Gastrocnemius medialis (tissue), 3 donors: ENCODE measurements around a stretch of chr16.

DNA sequence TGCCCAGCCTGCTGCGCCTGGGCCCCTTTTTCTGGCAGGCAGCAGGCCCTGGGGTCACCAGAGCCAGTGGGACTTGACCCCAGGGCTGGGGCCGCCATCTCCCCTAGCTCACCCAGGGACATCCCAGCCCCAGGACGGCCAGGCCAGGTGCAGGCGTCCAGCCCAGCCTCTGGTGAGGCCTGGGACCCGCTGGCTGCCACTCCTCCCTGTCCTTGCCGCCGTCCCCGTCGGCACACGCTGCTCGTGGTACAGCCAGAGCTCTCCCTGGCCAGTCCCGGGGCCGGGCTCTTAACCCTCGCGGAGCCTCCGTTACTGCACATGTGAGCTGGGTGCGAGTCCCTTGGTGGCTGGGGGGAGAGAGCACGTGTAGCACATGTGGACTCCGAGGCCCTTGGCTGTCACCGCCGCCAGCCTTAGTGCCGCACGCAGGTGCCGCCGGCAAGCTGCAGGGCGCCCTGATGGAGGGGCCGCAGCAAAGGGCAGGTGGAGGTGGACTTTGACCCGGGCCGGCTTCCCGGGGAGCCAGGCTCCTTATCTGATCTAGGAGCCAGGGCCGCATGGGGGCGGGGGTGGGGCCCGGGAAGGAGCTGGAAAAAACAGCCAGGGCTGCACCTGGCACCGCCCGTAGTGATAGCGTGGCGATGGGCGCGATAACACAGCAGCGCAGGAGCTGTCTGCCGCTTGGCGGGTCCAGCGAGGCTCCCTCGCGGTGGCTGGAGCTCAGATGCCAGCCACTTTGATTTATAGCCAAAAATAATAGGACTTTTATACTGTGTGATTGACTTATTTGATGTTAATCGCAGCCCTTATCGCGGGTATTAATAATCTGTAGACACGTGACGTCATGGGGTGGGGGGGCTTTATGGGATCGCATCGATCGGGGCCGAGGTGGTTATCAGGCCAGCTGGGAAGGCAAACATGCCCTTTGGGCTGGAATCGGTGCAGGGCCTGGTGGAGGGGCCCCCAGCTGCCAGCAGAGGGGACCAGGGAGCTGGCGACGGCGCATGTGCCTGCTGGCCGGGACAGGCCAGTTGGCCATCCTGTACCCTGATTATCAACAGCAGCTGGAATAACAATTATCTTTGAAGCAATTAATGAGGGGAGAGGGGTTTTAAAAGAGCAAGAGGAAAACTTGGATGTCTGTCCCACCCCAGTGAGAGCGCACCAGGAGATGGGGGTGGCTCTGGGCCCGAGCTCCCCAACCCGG is 35.1 kb downstream of the ZFPM1 start:
- PRO-cap, result no peak
- RAMPAGE, long total RNA, 3 experiments, result no peak in any of the 3 experiments

GRCh38 chr16:88617188-88617794 is 21.1 kb upstream of the IL17C start:
- PRO-cap, result no peak
- RAMPAGE, long total RNA, 3 experiments, result no peak in any of the 3 experiments

DNA sequence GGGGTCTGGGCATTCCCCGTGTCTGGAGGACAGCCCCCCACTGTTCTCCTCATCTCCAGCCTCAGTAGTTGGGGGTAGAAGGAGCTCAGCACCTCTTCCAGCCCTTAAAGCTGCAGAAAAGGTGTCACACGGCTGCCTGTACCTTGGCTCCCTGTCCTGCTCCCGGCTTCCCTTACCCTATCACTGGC is 1.7 kb downstream of the IL17C start:
- PRO-cap, result no peak
- RAMPAGE, long total RNA, 3 experiments, result no peak in any of the 3 experiments

DNA sequence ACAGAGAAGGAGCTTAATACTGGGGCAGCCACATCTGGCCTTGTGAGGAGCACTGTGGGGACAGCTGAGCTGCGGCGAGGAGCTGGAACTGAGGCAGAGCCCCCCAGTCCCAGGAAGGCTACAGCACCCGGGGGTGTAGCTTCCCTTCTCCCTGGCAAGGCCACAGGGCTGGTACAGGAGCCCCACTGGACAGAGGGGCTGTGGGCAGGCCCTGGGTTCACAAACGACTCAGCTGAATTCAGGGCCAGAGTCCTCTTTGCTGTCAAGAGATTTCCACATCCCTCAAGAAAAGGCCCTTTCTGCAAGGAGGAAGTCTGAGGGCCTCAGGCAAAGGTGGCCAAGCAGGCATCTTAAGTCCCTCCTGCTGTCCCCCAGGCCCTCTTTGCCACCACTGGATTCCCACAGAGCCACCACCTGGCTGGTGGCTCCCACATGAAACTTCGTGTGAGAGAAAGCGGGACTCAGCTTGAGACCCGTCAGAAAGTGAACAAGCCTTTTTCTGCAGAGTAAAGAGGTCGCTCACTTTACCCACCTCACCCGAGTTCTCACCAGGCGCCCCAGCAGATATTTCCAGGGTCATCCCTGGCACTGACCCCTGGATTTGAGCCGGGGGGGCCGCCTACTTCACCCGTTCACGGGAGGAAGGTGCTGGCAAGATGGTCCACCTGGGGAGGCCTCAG is 3.8 kb downstream of the RNF166 start:
- PRO-cap, result no peak
- RAMPAGE, long total RNA, 3 experiments, result no peak in any of the 3 experiments

DNA sequence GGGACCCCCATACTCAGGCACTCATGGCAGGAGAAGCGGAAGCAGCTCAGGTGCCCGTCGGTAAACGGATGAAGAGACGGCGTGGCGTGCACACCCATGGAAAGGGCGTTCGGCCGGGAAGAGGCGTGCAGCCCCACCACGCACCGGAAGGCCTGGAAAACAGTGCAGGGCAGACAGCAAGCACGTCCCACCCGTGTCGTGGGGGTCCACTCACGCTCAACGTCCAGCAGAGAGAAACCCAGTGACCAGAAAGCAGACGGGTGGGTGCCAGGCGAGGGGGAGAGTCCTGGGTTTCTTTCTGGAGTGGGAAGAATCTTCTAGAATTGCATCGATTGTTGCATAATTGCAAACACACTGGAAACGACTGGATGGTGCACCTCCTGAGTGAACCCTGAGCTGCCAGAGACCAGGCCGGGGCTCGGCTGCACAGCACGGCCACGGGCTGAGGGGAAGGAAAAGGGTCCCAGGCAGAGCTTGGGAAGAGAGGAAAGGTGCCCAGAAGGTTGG is 3.2 kb downstream of the RNF166 start:
- PRO-cap, result no peak
- RAMPAGE, long total RNA, 3 experiments, result no peak in any of the 3 experiments

- PRO-cap, result no peak
- RAMPAGE, long total RNA, 3 experiments, result no peak in any of the 3 experiments
Measured at GRCh38 chr16:88718816-88719459, 12.6 kb downstream of the CTU2 start.

DNA sequence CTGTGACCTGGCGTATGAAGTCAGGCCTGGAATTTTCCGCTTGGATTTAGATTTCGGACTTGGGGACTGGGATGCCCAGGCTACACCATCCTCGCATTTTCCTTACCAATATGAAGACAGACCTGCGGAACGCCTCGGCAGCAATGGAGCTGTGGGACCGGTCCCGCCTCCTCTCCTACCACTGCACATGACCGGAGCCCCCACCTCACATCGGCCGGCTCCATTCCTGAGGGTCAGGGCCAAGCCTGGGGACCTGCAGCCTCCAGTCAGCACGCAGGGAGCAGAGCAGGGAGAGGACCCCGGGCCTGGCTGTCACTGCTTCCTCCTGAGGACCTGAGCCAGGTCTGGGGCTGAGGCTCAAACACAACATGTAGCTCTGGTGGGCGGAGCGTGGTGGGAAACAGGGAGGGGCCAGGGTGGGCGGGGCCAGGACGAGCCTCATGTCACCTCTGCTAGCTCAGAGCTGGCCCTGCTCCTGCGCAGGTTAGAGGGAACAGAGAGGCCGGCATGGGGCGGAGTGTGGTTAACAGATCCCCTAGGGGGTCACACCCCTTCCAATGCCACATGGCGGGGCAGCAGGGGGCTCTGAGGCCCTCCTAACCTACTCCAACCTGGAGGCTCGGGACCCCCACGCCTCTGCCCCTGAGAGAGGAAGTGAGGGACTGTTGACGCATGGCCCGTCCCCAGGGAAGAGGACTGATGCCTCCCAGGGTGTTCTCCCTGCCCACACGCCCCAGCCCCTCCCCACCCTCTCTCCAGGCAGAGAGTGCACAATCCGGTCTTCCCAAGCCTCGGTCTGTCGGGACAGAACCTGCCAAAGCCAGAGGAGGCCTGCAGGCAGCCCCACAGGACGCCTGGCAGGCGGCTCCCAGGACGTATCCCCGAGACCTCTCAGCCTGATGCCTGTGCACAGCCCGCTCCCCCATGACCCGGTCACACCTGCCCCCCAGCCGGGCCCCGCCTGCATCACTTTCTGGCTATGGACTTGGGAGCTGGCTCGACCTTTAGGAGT is 15.3 kb downstream of the PIEZO1 start:
- PRO-cap, result unidirectional peak, minus-strand start at position 346 of the sequence
- RAMPAGE, long total RNA, 3 experiments, result no peak in any of the 3 experiments

- PRO-cap, result no peak
- RAMPAGE, long total RNA, 3 experiments, result no peak in any of the 3 experiments
Measured at GRCh38 chr16:88780959-88781624, 3.9 kb downstream of the PIEZO1 start.

DNA sequence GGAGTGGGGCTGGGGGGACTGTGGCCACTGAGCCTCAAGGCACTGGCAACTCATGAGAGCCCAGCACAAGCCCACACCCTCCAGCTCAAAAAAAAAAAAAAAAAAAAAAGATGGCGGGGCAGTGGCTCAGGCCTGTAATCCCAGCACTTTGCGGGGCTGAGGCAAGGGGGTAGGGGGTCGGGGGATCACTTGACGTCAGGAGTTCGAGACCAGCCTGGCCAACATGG is 920 bp upstream of the PIEZO1 start:
- PRO-cap, result no peak
- RAMPAGE, long total RNA, 3 experiments, result no peak in any of the 3 experiments

DNA sequence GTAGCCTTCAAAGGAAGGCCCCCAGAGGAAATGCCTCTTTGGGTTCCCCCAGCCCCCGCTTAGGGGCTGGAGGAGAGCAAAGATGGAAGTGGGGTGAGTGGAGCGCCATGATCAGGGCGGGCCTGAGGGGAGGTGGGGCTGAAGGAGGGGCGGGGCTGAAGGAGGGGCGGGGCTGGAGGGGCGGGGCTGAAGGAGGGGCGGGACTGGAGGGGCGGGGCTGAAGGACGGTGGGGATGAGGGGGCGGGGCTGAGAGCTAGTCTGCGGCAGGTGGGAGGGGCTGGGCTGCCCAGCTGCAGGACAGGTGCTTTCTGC is 39.0 kb upstream of the PABPN1L start:
- PRO-cap, result no peak
- RAMPAGE, long total RNA, 3 experiments, result no peak in any of the 3 experiments

DNA sequence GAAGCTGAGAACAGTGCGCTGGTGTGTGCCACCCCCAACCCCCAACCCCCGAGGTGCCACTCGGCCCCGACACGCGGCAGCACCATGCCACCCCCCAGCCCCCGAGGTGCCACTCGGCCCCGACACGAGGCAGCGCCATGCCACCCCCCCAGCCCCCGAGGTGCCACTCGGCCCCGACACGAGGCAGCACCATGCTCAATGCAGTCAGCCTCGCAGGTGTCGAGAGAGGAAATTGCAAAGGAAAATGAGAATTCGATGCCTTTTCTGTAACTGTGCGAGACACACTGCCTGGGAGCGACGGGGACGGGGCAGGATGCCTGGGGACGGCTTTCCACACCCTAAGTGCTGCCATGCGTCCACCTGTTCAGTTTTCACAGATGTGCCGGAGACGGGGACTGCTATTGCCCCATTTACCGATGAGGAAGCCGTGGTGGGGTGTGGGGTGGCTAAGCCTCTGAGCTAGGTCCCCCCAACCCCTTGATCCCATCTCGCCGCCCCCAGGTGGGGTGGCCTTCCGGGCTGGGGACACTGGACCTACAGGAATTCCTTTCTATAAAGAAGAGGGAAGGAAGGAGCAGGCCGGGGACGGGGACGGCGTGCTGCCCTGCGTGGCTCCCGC is 9.8 kb downstream of the CBFA2T3 start:
- PRO-cap, result no peak
- RAMPAGE, long total RNA, 3 experiments, result no peak in any of the 3 experiments

GRCh38 chr16:88976108-88976806 is 750 bp downstream of the CBFA2T3 start:
- PRO-cap, result no peak
- RAMPAGE, long total RNA, 3 experiments, result no peak in any of the 3 experiments

GRCh38 chr16:89102040-89102879 is 8.6 kb downstream of the ACSF3 start:
- PRO-cap, result no peak
- RAMPAGE, long total RNA, 3 experiments, result no peak in any of the 3 experiments

- PRO-cap, result no peak
- RAMPAGE, long total RNA, 3 experiments, result no peak in any of the 3 experiments
Measured at GRCh38 chr16:89113596-89114312, 20.1 kb downstream of the ACSF3 start.

GRCh38 chr16:89292197-89293075 is 74.9 kb downstream of the ZNF778 start:
- PRO-cap, result no peak
- RAMPAGE, long total RNA, 3 experiments, result no peak in any of the 3 experiments

GRCh38 chr16:89296957-89297524 is 79.5 kb downstream of the ZNF778 start:
- PRO-cap, result no peak
- RAMPAGE, long total RNA, 3 experiments, result no peak in any of the 3 experiments

- PRO-cap, result no peak
- RAMPAGE, long total RNA, 3 experiments, result no peak in any of the 3 experiments
Measured at GRCh38 chr16:89316792-89317447, 99.4 kb downstream of the ZNF778 start.

DNA sequence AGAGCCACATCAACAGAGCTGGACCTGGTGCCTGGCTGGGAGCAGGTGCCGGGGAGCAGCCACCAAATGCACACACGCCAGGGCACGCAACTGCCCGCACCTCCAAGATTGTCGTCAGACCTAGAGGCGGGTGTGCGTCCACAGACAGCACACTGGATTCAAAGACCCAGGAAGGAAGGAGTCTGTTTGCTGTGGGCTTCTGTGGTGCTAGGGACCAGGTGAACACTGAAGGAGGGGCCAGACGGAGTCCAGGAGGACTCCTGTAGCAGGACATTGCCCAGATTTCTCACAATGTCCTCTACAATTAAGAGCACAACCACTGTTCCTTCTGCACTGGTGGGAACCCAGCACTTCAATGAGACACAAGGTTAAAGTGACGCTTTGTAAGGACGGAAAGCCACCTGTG is 118.7 kb downstream of the ZNF778 start:
- PRO-cap, result no peak
- RAMPAGE, long total RNA, 3 experiments, result no peak in any of the 3 experiments

DNA sequence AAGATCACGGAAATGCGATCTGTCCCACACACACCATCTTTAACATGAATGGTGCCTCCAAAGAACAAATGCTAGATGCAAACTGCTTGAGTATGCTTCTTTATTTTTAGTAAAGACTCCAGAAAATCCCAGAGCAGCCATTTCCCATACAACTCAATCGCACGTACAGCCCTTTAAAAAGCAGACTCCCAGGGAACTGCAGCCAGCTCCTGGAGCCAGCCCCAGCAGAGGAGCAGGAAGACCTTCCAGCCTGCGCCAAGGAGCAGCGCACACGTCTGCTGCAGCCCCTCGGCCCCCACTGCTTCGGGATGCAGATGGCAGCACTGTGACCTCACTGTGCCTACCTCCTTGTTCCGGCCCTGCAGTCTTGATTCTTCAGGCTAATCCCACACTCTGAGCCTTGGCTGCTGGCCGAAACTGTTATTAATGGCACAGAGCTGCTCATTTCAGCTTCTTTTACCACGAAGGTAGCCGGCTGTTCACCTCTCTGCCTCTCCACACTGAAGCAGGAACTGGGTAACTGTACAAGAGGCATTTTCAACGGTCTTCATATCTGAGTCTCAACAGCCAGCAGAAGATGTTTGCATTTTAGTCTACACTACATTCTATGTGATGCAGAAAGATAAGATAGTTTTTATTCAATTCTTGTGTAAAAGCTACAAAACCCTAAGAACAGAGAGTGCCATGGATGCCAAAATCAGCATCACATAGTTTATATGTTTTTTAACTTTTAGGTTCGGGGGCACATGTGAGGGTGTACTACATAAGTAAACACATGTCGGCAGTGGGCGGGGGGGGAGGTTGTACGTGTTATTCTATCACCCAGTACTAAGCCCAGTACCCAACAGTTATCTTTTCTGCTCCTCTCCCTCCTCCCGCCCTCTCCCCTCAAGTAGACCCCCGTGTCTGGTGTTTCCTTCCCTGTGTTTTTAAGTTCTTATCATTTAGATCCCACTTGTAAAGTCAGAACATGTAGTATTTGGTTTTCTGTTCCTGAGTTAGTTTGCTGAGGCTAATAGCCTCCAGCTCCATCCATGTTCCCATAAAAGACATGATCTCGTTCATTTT is 130.8 kb downstream of the ANKRD11 start:
- PRO-cap, result no peak
- RAMPAGE, long total RNA, 3 experiments, result no peak in any of the 3 experiments

- PRO-cap, result no peak
- RAMPAGE, long total RNA, 3 experiments, result no peak in any of the 3 experiments
Measured at GRCh38 chr16:89364373-89365077, 125.8 kb downstream of the ANKRD11 start.